ENCODE data around the genes ARL13A, DRP2, HNRNPH2, ARMCX2 and ZCCHC18.

DNA sequence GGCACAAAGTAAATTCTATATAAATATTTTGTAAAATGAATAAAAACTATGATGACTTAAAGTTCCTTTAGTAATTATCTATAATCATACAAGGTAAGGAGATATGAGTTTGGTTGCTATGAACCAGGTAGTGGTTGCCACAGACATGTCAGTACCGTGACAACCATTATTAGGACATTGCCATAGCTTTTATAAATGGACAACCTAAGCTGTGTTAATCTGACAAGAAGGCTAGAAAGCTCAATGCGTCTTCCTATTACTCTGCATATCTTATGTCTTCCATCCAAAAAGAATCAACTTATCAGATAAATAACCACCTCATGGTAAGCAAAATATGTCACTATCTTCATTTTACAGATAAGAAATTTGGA lies at the start of gene ARL13A:
ARL13A (plus strand) TSS at position 222 of the 371 bp plus-strand sequence.
- PRO-cap = no peak

GRCh38 chrX:101219363-101220195 lies at the start of gene DRP2:
Gene DRP2 (plus strand): TSS chrX:101219786.
- PRO-cap = no peak

- PRO-cap = no peak
Observed at GRCh38 chrX:101383674-101384336, 2.2 kb downstream of the BTK start.

DNA sequence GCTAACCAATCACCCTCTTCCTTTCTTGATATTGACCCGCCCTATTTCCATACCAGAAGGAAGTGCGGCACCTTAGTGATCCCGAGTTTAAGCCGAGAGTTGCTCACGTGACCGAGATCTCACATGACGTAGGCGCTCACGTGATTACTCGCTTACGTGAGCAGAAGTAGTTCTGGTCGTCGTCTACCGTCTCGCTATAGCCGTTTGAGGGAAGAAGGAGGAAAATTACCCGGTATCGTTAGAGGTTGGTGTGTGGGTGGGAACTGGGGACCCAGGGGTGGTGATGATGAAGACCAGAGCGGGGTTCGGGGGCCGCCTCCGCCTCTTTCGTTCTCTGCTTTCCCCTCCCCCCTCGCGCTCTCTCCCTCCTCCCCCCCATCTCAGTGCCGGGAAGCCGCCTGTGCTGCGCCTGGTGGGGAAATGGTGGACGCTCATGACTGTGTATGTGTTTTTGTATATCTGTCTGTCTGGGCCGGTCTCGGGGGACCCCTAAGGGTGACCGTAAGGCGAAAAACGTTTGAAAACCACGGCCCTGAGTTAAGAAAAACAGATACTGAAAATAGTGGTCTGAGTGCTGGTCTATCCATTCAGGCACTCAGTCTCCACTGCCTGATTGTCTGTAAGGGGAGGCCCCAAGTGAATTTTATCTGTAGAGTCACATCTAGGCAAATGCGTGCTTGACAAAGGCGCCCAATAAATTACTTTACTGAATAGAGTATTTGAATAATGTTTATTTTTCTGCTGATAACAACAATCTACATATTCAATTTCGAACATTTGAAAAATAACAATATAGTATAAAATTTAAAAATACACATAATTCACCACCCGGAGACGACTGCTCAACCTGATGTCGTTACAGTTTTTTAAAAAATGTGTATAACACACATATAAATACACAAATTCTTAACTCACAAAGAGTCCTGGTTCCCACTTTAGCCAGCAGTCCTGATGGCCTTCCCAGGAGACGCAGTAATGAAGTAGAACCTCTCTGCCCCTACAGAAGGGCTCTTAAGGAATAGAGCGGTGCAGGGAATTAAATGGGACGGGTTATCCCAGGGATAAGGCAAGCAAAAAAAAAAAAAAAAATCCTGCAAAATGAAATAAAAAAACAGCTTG lies at the start of gene HNRNPH2:
HNRNPH2 (plus strand) TSS at position 147 of the 1,119 bp plus-strand sequence.
- PRO-cap = bidirectional peak, plus-strand start at position 169 of the sequence, minus-strand start outside the sequence; unidirectional peak, minus-strand start at position 607 of the sequence

- PRO-cap = no peak
Observed at GRCh38 chrX:101483881-101484106, 1.5 kb upstream of the ARMCX4 start.

- PRO-cap = no peak
Observed at GRCh38 chrX:101638228-101638711, 15.3 kb downstream of the ARMCX3 start.

DNA sequence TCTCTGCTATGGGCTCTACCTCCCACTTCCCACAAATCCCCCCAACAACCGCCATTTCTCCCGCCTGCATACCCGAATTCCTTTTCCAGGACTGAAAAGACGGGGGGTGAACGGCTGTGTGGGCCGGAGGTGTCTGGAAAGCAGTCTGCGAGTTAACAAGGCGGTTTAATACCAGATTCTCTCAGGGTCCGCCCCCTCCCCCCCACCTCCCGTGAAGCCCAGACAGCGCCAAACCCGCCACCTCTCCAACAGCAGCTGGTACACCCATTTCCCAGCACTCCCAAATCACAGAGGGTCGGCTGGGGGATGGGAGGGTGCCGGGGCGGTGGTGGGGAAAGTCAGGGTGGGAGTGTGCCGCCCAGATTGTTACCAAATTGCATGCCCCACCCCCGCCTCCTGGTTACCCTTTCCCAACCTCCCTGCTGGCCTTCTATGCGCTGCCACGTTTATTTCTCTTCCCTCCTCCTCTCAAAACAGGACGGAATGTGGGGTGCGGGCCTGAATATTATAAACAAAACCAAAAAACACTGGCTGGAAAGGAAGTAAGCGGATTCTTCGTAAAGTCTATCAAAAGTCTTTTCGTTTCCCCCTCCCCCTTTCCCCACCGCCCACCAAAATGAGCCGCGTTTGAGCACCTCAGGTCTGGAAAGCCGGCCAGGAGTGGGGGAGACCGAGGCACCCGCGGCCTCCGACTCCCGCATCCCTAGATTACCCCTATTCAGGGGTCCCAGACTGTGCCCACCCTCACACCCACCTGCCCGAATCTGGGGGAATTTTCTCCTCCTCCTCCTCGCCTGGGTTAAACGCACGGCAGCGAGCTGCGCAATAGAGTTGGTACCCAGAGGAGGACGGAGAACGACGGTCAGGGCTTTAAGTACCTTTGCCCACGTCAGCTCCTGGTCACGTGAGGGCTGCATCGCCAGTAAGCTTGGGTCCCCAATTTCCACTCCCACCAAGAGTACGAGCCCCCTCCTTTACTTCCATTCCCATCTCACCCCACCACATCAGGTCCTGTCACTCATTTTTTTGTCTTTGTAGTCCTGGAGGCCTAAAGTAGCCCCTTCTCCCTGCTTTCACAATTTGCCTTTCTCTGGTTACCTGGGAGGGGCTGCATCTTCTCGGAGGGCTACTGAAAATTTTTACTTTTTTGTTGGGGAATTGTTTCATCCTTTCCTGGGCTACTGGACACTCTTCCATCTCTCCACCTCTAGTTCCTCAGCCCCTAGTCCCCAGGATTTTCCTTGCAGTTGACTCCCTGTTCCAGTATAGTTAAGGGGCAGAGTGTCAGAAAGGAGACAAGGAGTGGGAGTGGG lies at the start of gene ARMCX2:
ARMCX2 (minus strand) TSS at position 847 of the 1,313 bp plus-strand sequence.
- PRO-cap = no peak

- PRO-cap = no peak
Observed at GRCh38 chrX:102658361-102658913, 7.2 kb downstream of the GPRASP1 start.

DNA sequence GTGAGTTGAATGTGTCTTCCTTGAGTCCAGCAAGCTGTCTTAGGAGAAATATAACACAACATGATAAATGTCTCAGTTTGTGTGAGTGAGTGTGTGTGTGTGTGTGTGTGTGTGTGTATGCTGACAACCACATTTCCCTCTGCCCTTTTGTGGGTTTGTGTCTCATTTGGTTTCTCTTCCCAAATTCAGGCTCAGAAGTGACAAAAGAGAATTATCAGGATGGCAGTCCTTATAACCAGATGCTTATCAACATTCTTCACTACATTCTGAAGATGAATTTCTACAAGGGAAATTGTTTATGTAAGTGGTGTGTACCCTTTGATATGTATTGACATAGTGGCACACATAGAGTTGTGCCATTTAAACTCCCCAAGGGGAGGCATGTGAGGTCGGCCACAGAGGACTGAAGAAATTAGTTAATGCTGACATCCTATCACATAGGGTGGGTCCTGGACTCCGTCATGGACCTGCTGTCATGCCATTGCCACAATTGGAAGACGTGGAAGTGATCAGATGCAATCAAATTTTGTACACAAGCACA lies 72.1 kb upstream of the RAB40AL start:
- PRO-cap = no peak

DNA sequence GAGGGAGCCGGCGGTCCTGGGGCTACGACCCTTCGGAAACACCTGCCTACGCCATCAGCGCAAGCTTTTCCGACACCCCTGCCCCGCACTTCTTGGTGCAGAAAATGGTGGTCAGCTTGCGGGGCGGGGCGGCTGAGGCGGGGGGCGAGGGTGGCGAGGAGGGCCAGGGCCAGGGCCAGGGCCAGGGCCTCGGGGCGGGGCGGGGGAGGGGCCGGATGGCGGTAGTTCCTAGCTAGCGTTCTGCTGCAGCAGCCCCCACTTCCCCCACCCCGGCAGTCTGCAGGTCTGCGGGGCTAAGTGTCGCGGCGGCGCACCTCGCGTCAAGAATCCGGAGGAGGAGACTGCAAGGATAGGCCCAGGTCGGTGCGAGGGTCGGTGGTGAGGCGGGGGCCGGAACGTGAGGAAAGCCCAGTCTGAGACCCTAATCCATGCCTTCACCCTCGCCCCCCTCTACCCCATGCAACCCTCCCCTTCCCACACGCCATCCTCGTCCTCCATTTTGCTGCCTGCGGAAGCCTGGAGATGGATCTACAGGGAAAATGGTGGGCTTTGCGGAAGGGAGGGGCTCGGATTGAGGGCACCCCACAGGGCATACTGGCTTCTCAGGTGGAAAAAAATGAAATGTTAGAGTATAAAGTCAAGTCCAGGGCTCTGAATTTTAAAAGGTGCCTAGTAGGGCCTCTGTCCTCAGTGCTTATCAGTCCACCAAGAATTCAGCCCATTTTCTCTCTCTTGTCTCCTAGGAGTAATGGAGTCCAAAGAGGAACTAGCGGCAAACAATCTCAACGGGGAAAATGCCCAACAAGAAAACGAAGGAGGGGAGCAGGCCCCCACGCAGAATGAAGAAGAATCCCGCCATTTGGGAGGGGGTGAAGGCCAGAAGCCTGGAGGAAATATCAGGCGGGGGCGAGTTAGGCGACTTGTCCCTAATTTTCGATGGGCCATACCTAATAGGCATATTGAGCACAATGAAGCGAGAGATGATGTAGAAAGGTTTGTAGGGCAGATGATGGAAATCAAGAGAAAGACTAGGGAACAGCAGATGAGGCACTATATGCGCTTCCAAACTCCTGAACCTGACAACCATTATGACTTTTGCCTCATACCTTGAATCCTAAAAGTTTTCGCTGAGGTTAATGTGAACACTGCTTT lies 874 bp downstream of the BEX4 start:
- PRO-cap = no peak

GRCh38 chrX:103275941-103276388 lies 585 bp downstream of the TCEAL5 start:
- PRO-cap = no peak

- PRO-cap = no peak
Observed at GRCh38 chrX:103330489-103331654, 833 bp downstream of the TCEAL7 start.

DNA sequence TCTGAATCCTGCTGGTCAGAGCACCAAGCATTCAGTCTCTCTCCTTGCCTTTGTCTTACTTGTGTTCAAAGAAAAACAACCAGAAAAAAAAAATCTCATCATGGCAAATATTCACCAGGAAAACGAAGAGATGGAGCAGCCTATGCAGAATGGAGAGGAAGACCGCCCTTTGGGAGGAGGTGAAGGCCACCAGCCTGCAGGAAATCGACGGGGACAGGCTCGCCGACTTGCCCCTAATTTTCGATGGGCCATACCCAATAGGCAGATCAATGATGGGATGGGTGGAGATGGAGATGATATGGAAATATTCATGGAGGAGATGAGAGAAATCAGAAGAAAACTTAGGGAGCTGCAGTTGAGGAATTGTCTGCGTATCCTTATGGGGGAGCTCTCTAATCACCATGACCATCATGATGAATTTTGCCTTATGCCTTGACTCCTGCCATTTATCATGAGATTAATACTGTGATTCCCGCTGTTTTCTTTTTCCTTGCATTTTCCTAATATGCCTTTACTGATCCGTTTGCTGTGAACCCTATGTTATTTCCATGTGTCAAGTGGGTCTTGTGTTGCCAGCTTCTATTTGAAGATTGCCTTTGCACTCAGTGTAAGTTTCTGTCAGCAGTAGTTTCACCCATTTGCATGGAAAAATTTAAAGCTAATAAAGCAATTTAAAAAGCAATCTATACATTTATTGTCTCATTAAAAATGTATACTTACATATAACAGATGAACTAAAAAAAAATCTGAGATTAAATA lies 1.2 kb downstream of the BEX3 start:
- PRO-cap = no peak

DNA sequence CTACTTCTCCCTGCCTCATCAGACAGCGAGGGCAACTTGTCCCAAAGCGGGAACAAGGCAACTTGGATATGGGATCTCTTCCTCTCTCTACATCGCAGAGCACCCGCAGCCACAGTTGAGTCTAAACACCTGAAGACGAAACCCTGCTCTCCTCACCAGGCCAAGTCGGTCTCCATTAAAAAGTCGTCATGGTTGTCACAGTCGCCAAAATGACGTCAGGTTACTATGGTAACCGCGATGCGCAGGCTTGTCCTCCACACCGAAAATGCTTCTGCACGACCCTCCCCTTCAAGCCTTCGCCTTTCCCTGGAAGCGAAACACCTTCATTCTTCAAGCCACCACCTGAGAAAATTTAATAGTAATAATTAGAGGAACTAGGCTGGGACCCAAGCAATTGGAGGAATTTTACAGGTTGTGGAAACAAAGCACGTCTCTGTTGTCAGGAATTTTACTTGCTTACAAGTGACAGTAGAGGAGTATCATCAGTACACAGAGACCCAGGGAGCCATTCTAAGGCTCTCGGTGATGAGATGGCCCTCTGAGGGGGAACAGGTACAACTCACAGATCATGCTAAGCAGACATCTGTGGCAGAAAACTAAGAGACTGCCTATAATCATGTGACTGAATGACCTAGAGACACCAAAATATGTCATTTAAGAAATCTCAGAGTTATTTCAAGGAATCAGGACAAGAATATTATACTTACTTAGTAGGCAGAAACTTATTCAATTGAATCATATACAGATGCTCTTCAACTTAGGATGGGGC lies 30.4 kb upstream of the TCEAL4 start:
- PRO-cap = no peak

GRCh38 chrX:103676599-103677436 lies 9.7 kb downstream of the MORF4L2 start:
- PRO-cap = no peak

DNA sequence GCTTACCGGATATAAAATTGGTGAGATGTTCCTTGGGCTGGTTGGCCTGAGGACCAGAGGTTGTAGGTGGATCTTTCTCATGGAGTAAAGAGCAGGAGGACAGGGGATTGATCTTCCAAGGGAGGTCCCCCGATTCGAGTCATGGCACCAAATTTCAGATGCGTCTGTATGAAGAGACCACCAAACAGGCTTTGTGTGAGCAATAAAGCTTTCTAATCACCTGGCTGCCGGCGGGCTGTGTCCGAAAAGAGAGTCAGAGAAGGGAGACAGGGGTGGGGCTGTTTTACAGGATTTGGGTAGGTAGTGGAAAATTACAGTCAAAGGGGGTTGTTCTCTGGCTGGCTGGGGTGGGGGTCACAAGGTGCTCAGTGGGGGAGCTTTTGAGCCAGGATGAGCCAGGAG lies 9.9 kb upstream of the PLP1 start:
- PRO-cap = no peak

DNA sequence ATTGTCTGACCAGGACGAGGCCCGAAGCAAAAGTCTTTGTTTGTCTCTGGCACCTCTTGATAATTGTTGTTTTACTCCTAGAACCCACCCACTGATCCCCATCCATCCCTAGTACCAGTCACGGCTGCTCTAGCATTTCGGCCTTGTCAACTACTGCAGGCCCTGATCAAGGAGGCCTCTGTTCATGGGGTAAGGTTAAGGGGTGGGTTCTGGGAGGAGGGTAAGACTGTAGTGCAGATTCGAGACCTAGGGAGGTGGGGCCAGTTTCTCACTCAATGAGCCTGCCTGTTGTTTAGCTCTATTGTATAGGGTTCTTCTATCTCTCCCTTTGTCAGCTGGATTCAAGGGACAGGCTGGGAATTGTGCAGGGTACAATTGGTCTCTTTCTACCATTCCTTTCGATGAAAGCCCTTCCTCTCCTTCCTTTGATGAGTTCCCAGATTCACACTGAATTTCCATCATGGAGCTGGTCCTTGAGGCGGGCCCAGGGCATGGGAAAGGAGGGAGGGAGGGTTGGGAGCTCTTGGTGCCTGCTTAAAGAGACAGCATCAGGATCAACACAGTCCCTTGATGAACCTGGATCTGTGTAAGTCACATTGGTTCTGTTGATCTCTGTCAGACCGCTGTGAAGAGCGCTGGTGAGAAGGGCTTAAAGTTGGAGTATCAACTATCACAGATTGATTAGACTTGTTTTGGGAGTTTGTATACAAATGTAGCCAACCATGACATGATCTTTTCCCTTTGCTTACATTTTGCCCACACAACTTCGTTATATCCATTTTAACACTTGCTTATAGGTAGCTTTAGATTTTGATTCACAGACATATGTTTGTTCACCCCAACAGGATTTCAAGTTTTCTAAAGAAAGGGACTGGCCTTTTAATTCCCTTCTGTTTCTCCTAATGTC lies 4.3 kb downstream of the PLP1 start:
- PRO-cap = no peak

DNA sequence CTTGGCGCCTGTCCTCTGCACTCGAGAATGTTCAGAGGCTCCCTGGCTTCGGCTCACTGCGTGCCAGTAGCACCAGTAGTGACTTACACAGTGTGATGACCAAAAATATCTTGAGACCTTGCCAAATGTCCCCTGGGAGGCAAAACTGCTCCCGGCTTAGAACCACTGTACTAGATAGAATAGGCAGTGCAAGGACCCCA lies 6.4 kb upstream of the ZCCHC18 start:
- PRO-cap = no peak

- PRO-cap = no peak
Observed at GRCh38 chrX:104112127-104113117, at the start of gene ZCCHC18. Gene ZCCHC18 (plus strand): TSS chrX:104112523.

- PRO-cap = no peak
Observed at GRCh38 chrX:104190524-104191674, 24.6 kb downstream of the FAM199X start.

All from neutrophil (primary cell).